Natural killer cell (primary cell): ENCODE data around the gene PPP1R14B.

- PRO-cap: no peak
Measured at GRCh38 chr11:63488754-63489292, 2.1 kb downstream of the PLAAT5 start.

- PRO-cap: unidirectional peak, plus-strand start at chr11:63518772
Measured at GRCh38 chr11:63518587-63518857, 12.6 kb downstream of the LGALS12 start.

DNA sequence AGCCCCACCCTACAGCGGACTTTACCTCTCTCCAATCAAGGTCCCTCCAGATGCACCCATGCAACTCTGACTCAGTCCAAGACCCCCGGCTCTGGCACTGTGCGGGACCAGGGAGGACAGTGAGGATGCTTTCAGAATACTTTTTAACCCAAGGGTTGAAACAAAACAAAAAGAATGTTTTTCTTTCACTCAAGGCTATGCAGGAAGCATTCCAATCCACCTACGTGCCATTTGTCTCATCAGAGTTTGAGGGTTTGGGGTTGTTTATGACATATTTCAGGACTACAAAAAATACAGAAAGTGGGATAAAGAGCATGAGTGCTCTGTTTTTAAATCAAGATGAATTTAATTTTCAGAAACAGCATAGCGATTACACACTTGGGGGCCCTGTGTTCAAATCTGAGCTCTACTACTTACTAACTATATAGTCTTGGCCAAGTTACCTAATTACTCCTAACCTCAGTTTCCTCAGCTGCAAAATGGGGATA, 5.8 kb downstream of the PLAAT3 start:
- PRO-cap: no peak

DNA sequence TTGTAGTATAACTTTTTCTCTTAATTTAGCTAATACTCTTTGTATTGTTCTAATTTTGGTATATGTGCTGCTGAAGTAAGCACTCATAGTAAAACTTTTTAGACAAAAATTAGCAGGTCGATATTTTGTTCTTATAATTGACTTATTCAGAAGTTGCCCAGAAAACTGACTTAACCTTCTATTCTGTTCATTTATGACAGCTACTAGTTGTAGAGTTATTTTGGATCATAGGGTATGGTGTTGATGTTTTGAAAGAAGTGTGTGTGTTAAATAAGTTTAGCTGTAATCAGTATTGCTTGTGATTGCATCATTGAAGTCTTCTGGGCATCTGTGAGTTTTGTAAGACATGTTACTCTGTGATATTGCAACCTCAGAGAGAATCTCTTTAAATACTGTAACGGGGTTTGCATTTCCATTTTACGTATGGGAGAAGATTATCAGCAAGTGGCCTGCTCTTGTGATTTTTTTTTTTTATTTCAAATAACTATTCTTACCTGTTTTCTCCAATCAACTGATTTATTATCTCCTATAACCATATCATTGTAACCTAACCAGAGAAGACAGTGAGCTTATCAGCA, 7.9 kb downstream of the RTN3 start:
- PRO-cap: no peak

- PRO-cap: unidirectional peak, minus-strand start at chr11:63882927
Measured at GRCh38 chr11:63882750-63883220, 34.2 kb downstream of the RCOR2 start.

- PRO-cap: no peak
Measured at GRCh38 chr11:63899676-63900122, 17.3 kb downstream of the RCOR2 start.

DNA sequence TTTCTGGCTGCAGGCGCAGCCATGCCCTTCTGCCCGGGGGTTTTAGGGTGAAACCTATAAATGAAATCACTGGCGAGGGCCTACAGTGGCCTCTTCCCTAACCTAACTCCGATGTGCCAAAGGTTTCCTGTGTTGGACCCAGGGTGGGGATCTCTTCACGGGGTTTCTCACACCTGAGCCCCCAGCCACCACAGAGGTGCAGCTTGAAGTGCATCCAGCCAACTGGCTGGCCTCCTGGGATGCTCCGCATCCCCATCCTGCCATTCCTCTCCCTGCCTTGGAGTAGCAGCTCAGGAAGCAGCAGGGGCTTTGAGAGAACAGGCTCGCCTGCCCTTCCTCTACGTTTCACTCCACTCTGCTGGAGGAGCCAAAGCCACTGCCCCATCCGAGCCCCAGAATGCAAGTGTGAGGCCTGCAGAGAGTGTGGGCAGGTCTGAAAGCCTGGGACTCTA, 11.4 kb downstream of the RCOR2 start:
- PRO-cap: no peak

GRCh38 chr11:63909903-63910808, 6.8 kb downstream of the RCOR2 start:
- PRO-cap: no peak

GRCh38 chr11:64056163-64056722, 20.5 kb downstream of the FLRT1 start:
- PRO-cap: no peak

- PRO-cap: unidirectional peak, plus-strand start at chr11:64246350
Measured at GRCh38 chr11:64246144-64247185, at the start of gene PPP1R14B. PPP1R14B (minus strand) TSS chr11:64246943.

DNA sequence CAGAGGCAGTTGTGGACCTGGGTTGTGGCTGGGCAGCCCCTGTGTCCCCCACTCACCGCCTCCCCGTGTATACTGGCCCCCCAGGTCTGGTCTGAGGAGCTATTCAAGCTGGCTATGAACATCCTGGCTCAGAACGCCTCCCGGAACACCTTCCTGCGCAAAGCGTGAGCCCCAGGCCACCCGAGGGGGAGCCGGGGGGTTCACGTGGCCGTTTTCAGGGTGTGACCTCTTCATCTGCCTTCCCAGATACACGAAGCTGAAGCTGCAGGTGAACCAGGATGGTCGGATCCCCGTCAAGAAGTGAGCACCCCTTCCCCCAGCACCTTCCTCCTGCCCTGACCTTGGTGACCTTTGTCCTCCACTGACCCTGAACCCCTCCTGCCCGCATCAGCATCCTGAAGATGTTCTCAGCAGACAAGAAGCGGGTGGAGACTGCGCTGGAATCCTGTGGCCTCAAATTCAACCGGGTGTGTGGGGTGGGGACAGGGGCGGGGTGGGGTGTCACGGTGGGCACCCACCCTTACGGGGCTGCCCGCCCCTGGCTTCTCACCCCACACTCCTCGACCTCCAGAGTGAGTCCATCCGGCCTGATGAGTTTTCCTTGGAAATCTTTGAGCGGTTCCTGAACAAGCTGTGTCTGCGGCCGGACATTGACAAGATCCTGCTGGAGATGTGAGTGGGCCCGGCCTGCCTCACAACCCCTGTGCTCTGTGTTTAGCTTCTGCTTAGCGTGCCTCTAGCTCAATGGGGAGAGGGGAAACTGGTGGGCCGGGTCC, 4.0 kb downstream of the PLCB3 start:
- PRO-cap: no peak

DNA sequence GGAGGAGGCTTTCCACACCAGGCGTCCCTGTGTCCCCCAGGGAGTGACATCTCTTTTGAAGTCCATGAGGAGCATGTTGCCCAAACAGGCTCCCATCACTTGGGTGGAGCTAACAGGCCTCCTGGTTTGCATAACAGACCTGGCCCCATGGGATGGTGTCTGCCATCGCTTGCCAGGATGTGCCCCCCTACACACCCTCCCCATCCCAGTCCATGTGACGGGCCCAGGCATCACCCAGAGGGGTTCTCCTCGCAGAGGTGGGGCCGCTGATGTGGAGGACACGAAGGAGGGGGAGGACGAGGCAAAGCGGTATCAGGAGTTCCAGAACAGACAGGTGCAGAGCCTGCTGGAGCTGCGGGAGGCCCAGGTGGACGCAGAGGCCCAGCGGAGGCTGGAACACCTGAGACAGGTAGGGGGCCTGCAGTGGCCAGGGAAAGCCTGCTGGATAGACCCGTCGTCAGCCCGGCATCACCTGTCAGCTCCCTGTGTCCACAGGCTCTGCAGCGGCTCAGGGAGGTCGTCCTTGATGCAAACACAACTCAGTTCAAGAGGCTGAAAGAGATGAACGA, 14.4 kb downstream of the PLCB3 start:
- PRO-cap: no peak

DNA sequence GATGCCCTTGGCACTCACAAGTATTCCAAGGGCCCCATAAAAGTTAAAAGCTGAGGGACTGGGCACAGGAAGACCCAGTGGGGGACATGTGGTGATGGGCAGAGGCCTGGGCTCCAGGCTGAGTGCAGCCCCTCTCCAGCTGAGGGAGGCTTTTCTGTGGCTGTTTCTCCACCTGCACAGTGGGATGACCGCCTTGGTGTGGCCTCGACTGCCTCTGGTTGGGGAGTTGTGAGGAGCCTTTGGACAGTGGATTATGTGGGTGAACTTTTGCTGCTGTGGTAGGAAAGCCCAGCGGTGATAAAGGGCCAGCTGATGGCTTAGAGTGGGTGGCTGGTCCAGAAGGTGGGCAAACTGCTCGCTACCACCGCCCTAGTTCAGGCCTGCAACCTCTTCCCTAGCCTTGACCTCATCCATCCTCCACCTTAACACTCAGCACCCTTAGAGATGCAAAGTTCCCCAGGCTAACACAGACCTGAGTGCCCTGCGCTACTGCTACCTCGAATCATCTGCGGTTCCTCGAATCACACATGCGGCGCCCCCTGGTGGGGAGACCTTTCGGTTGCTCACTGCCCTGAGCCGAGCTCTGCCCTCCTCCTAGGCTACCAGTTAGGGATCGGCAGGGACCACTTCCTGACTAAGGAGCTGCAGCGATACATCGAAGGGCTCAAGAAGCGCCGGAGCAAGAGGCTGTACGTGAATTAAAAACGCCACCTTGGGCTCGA, 1.2 kb upstream of the ESRRA start:
- PRO-cap: no peak

DNA sequence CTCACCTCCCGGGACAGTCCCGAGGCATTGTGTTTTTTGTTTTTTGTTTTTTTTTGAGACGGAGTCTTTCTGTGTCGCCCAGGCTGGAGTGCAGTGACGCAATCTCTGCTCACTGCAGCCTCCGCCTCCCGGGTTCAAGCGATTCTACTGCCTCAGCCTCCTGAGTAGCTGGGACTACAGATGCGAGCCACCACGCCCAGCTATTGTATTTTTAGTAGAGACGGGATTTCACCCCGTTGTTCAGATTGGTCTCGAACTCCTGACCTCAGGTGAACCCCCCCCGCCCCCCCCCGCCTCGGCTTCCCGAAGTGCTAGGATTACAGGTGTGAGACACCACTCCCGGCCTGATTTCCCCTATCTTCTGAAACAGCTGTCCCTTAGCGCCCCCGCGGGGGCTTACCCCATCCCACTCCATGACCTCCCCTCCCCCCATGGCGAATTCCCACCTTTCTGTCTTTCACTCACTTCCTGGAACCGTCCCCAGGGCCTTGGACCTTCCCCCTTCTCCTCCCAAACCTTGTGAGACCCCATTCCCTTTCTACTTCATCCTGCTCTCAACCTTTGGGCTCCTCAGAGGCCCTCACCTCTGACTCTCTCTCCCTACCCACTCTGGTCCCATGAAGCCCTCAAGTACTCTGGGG, 763 bp downstream of the PRDX5 start:
- PRO-cap: bidirectional peak, plus-strand start at position 112 of the sequence, minus-strand start at position 149 of the sequence

DNA sequence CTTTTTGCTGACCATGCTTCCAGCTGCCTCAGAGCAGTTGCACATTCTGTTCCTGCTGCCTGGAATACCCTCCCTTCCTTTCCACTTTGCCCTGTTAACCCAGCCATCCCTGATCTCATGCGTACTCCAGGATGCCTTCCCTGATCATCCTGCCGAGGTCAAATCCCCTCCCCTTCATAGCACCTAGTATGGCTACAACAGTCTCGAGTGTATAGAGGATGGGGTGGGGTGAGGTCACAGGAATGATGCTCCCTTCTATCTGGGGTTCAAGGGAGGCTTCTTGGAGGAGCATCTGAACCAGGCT, 570 bp upstream of the CCDC88B start:
- PRO-cap: bidirectional peak, plus-strand start at position 206 of the sequence, minus-strand start outside the sequence

- PRO-cap: no peak
Measured at GRCh38 chr11:64342446-64343099, 2.6 kb downstream of the CCDC88B start.

GRCh38 chr11:64352946-64353685, 5.8 kb upstream of the RPS6KA4 start:
- PRO-cap: no peak

- PRO-cap: no peak
Measured at GRCh38 chr11:64499625-64500137, 56.1 kb upstream of the SLC22A11 start.

GRCh38 chr11:64591376-64591620, 278 bp downstream of the SLC22A12 start:
- PRO-cap: no peak

- PRO-cap: no peak
Measured at GRCh38 chr11:64762371-64763712, 3.1 kb upstream of the PYGM start.